Anterior vena cava (tissue), 1 donor: ENCODE measurements around a stretch of chr17.

DNA sequence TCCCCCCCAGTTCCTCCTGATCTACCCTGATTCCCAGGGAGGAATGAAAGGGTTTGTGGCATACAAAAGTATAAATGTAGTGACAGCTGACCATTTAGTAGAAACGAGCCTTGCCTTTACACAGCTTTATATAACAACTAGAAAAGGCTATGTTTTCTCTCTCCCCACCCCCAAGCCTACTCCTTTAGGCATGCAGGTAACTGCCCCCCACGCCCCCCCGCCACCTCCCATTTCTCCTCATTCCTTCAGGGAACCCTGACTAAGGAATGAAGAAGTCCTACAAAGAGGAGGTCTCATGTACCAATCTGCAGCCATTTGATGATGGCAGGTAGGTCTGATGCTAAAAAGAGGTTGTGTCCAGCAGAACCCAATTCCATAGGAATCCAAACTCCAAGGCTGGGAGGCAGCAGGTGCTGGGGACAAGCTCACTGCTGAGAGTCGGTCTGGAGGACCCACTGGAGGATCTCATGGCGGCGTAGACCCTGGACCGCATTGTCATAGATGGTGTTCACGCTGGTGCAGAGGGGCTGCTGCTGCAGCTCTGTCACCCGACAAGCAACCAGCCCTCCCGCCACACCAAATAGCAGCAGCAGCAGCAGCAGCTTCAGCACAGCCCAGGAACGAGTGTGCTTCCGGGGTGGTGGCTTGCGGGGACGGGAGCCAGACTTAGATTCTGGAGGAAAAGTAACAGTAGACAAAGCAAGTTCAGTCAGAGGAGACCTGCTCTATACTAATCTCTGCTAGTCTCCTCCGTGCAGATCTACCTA lies 9.7 kb downstream of the EME1 start:
- PRO-cap = no peak

DNA sequence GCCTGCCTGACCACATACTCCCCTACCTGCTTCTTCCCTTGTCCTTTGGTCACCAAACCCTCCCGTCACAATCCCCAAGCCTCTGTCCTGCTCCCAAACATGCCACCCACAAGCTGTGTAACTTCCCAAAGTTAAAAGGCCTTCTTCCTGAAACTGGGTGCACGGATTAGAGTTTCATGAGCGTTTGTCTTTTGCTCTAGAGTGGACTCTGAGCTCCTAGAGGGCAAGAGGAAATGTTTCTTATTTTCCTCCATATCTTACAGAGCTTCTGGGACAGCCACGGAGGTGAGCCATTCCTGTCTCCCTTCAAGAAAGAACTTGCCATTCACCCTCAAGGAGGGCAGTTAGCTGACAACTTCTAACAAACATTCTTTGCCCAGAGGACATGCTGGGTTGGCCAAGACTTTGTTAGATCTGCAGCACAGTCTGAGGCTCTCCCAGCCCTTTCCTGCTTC lies 2.7 kb upstream of the MYCBPAP start:
- PRO-cap = no peak

- PRO-cap = no peak
Observed at GRCh38 chr17:50551802-50552283, 4.9 kb downstream of the SPATA20 start.

- PRO-cap = no peak
Observed at GRCh38 chr17:50618980-50619423, 15.7 kb upstream of the ABCC3 start.

DNA sequence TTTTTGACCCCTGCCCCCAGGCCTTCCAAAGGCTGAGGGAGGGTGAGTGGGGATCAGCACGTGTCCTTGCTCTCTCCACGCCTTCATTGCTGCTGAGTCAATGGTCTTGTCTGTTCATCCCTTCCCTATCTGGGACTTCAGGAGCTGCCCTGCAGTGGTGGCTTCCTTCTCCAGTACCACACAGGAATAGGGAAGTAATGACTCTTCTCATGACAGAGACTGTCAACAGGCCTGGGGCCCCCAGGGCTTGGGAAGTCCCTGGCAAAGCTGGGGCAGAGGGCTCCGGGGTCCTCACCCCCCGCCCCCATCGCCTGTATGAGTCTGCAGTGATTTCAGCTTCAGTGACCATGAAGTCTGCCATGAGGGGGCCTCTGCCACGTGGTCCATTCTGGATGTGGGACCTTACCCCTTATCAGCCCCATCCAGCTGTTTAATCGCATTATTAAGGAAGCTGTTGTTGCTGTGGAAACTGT lies 6.2 kb downstream of the ABCC3 start:
- PRO-cap = no peak

GRCh38 chr17:50656757-50657372 lies 22.2 kb downstream of the ABCC3 start:
- PRO-cap = no peak

DNA sequence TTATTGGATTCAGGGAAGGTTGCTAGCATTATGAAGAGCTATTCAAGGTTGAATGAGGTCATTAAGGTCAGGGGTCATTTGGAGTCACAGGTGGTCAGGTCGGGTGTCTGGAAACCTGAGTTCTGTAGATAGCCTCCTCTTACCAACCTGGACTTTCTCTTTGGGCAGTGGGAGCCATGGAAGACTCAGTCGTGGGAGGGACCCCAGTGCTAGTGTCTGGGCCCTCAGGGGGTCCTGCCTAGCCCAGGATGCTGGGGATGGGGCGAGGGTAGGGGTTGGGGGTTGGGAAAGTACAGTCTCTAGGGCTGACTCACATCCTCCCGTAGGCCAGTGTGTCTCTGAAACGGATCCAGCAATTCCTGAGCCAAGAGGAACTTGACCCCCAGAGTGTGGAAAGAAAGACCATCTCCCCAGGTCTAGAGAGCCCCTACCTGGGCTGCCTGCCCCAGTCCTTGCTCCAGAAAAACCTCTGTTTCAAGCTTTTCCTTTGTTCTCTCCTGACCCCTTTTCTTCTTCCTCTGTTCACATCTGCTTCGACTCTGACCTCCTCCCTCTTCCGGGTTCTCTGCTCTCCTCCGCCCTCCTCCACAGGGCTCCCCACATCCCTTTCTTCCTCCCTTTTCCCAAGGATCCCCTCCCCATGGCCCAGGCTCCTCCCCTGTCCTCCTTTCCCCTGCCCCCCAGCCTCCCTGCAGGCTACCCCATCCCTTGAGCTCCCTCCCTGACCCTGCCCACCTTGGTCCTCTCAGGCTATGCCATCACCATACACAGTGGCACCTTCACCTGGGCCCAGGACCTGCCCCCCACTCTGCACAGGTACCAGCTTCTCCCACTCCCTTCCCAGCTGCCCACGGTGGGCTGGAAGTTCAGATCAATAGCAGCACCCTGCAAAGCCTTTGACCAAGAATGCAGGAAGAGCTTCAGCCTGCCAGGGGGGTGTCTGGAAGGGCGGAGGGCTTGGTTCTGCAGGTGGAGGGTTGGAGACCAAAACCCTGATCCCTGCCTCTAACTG lies 33.7 kb downstream of the ABCC3 start:
- PRO-cap = no peak

DNA sequence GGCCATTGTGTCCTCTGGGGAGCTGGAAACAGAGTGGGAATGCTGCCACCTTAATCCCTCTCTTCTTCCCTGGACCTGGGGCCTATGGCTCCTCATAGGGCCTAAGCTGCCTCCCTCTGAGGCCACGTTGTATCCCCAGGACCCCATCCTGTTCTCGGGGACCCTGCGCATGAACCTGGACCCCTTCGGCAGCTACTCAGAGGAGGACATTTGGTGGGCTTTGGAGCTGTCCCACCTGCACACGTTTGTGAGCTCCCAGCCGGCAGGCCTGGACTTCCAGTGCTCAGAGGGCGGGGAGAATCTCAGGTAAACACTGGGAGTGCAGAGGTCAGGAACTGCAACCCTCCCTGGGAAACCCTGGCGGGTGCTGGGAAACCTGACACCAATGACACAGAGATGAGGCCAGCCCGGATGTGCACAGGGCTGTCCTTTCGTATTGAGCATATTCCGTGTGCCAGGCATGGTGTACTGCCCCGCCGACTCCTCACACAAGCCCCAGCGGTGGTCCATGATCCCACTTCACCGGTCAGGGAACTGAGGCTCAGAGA lies 23.1 kb downstream of the ANKRD40 start:
- PRO-cap = no peak

DNA sequence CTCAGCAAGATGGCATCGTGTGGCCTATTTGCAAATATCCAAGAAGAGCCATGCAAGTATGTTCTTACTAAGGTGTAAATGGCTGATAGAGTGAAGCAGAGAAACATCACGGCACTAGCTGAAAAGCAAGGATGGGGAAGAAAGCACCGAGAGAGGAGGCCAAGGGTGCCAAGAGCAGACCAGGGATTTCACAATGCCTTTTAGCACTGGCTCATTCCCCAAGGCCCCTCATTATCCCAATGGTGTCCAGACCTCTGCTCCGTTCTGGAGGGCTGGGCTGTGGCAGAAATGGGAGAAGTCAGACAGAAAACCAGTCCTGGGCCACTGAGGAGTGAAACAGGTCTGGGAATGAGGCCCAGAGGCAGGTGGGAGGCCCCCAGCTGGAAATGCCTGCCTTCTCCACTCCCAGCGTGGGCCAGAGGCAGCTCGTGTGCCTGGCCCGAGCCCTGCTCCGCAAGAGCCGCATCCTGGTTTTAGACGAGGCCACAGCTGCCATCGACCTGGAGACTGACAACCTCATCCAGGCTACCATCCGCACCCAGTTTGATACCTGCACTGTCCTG lies 20.5 kb downstream of the ANKRD40 start:
- PRO-cap = no peak

DNA sequence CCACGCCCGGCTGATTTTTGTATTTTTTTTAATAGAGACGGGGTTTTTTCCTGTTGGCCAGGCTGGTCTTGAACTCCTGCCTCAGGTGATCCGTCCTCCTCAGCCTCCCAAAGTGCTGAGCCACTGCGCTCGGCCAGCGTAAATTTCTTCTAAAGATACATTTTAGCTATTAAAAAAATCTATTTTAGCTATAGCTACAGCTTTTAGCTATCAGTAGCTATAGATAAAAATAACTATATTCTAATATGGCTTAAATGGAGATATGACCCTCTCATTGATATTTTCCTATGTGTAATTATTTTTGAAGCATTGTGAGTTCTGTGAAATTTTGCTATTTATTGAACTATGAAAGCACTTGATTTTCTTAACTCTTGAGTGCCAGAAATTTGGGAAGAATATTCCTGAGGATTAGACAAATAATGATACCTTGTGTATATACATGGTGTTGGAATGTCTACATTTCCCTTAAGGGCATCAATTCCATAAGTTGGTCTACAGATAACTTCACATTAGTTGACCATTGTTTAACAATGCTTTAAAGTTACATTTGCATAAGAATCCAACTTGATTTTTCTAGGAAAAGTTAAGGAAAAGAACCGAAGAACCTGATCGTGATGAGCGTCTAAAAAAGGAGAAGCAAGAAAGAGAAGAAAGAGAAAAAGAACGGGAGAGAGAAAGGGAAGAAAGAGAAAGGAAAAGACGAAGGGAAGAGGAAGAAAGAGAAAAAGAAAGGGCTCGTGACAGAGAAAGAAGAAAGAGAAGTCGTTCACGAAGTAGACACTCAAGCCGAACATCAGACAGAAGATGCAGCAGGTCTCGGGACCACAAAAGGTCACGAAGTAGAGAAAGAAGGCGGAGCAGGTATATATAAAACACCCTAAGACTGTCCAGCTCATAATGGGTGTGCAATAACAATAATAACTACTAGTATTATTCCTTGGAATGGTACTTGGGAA lies 21.9 kb downstream of the ANKRD40CL start:
- PRO-cap = no peak

GRCh38 chr17:50892089-50892488 lies 25.9 kb upstream of the TOB1 start:
- PRO-cap = no peak

DNA sequence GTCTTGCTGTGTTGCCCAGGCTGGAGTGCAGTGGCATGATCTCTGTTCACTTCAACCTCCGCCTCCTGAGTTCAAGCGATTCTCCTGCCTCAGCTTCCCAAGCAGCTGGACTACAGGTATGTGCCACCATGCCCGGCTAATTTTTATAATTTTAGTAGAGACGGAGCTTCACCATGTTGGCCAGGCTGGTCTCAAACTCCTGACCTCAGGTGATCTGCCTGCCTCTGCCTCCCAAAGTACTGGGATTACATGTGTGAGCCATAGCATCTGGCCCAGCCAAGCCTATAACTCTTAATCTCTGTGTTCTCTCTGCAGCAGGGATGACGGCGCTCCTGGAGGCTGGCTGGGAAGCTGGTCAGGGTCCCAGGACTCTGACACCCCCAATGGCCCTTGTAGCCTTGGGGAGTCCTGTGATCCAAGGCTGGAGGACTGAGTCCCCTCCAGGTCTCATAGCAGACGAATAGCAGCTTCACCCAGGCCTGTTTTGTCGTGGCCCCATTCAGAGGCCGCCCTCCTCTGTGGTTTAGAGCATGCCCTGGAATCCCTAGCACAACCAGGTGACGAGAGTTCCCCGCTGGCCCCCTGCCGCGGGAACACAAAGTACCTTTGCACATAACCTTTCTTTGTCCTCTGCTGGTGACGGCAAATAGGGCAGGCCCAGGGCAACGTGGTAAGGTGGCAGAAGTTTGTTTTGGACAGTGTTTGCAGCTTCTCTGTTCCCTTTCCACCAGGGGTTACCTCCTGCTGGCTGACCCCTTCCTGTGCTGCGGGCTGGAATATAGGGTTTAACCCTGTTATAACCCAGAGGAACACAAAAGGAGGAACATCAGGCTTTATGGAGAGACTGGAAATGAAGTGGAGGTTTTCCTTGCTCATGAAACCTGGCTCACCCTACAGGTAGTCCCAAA lies 42.9 kb upstream of the TOB1 start:
- PRO-cap = no peak

DNA sequence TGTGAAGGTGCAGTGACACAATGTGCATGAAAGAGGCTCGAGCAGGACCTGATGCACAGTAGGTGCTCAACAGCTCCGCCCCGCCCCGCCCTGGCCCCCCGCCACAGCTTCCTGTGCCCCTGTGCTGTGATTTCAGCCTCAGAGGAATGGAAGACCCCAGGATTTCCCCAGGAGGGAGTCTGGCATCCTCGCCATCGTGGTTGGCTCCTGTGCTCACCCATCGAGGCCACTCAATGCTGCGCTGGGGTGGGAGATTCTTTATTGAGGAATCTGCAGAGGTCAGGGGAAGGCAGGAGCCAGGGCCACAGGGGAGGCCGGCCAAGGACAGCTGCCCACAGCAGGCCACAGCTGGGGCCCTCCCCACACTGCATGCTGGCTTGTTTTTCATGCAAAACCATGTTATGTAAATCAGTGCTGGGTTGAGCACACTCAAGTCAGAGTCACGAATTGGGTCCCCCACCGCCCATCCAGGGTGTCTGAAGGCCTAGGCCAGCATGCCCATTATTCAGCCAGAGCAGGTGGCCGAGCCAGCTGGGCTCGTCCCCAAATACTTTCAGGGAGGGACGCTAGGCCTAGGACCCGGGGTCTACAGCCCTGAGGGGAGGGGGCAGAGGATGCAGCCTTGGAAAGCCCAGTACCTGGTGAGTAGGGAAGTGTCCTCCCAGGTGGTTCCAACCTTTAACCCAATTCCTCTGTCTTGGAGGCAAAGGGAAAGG lies 51.2 kb upstream of the TOB1 start:
- PRO-cap = no peak

DNA sequence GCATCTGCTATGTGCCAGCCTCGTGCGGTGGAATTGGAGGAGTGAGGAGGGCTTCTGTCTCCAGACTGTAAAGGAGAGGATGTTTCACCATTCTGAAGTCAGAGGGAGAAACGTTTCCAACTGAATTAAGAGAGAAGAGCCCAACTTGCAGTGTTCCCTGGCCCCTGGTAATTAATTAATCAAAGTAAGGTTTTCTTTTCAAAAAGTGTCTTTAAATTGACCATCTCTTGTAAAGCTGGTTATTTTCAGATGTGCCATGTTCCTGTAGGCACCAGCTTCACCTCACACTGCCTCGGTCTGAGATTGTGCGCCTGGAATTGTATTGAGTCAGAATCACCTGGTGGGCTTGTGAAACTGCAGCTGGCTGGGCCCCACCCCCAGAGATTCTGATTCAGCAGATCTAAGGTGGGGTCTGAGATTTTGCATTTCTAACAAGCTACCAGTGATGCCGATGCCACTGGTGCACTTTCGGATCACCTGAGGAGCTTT lies 59.0 kb upstream of the TOB1 start:
- PRO-cap = no peak

GRCh38 chr17:50955731-50956347 lies 89.7 kb upstream of the TOB1 start:
- PRO-cap = no peak

- PRO-cap = no peak
Observed at GRCh38 chr17:50956816-50957153, 90.6 kb upstream of the TOB1 start.

GRCh38 chr17:50998433-50998825 lies 122.2 kb downstream of the SPAG9 start:
- PRO-cap = no peak

- PRO-cap = no peak
Observed at GRCh38 chr17:51125878-51126466, 5.3 kb upstream of the SPAG9 start.

DNA sequence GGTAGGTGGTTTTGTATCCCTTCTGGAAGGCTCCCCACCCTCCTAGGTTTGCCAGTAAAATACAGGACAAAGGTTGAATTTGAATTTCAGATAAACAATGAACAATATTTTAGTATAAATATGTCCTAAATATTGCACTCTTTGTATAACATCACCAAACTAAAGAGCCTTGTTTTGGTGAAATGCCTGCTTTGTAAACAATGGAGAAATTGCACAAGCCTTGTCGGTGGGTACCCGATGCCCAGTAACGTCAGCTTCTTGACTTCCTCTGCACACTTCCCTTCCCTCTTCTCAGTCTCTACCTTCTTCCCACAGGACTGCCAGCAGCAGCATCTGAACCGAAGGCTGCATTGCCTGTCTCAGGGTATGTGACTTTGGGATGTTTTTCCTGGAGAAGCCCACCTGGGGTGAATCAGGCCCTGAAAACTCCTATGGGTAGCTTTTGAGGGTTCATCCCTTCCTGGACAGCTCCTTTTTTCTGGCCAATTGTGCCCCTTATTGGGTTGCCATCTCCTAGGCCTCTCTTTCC lies 113.9 kb downstream of the UTP18 start:
- PRO-cap = no peak

DNA sequence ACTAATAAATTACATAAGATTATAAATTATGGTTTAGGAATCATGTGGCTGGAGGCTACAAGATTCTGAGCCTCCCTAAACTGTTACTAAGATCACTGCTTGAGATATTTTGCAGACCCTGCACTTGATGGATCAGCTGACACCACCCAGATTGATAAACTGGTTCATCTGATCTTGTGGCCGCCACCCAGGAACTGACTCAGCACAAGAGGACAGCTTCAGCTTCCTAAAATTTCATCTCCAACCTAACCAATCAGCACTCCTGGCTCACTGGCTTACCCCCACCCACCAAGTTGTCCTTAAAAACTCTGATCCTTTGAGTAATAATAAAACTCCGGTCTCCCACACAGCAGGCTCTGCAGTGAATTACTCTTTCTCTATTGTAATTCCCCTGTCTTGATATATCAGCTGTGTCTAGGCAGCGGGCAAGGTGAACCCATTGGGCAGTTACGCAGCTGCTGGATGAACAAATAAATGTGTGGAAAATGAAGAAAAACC lies 174.8 kb downstream of the UTP18 start:
- PRO-cap = no peak